ENCODE results near the gene NYX.

DNA sequence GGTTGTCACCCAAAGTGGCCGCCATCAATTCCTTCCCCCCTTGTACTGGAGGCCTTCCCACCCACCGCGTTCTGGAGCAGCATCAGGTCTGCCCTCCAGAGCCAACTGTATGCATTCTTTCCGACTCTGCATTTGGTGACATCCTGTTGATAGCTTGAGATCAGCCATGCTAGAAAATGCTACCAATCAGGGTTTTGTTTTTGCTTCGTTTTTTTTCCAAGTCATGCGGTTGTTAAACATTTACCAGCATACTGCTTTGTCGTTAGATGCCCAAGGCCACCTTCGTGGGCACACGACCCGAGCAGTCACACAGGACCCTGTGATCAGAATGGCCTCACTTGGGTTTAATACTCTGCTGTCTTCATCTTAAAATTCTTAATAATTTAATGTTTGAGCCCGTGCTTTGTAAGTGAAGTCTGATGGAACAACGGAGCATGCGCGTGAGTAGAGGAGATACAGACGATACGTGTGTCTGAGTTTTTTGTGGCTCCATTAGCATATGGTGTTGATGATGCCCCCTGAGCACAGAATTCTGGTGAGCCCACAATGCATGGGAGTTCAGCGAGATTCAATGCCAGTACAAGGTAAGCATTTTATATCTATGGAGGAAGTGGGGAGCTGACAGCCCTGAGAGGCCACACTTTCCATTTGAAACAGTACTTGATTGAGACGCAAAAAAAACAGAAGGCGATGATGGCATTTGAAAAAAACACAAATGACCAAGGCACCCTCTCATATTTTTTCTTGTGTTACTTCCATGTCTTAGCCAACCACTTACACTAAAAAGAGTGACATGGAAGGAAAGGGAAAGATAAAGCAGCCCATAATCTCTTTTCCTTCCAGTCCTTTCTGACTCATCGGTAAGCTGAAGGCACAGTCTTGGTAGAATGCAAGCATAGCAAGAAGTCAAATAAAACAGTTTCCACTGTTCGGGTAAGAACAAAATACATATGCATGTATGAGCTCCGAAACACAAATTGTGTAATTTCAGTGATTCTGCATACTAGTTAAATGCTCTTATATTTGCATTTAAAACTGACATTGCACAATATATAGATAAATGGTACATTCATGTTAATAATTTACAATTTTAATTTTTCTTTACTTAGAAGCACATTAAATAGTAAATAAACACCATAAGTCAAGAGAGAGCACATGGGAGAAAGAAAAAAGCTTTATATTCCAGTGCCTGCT lies 323.5 kb downstream of the BCOR start:
- RRBS = no CpG with 5 or more reads among the region's 22 CpGs

DNA sequence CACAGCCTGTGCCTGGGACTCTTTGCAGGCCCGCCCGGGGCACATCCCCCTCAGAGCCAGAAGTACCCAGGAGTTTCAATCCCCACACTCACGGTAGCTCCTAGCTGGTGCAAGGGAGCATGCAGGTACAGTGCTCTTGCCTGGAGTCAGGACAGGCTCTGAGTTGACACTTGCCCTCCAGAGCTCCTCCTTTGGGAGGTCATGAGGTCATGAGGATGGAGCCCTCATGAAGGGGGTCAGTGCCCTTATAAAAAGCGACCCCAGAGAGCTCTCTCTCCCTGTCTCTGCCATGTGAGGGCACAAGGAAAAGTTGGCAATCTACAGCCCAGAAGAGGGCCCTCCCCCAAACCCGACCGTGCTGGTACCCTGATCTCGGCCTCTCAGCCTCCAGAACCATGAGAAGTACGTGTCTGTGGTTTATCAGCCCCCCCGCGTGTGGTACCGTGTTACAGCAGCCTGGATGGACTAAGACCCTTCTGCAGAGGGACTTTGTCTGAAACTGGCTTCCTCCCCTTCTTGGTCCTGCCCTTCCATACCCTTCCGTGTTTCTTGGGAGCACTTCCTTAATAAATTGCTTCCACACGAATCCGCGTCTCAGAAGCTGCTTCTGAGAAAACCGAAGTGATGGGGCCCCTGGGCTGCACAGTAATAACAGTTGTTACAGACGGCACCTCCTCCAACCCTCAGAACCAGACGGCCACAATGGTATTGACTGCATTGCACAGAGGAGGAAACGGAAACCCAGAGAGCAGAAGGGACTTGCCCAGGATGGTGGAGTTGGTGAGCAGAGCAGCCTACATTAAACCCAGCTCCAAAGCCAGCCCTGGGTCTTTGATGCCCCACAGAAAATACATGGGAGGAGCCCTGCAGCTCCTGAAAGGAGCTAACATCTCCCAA lies 242.9 kb downstream of the BCOR start:
- RRBS = no CpG with 5 or more reads among the region's 19 CpGs

- RRBS = no CpG with 5 or more reads among the region's 2 CpGs
Observed at GRCh38 chrX:39990290-39990635, 107.5 kb downstream of the BCOR start.

GRCh38 chrX:40007085-40007382 lies 90.7 kb downstream of the BCOR start:
- RRBS = no CpG with 5 or more reads among the region's 15 CpGs

GRCh38 chrX:40061944-40063243 lies 35.4 kb downstream of the BCOR start:
- RRBS = no CpG with 5 or more reads among the region's 52 CpGs

DNA sequence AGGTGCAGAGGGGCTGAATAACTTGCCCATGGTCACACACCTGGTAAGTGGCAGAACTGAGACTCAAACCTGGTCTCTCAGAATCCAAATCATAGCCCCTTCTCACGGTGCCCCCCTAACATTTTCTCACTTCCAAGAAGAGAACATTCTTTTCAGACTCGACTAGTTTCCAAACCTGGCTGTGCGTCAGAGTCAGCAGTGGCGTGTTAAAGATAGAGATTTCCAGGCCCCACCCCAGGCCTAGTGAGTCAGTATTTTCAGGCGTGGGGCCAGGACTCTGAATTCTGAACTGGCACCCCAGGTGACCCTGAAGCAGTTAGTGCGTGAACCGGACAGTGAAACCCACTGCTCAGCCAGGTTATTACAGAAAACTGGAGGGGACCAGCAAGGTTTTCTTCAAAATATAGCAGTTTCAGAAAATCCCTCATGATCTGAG lies 34.9 kb upstream of the BCOR start:
- RRBS = no CpG with 5 or more reads among the region's 7 CpGs

- RRBS = 77% methylated on average over 2 of the region's 35 CpGs
Observed at GRCh38 chrX:40148421-40149690, 51.1 kb upstream of the BCOR start.

DNA sequence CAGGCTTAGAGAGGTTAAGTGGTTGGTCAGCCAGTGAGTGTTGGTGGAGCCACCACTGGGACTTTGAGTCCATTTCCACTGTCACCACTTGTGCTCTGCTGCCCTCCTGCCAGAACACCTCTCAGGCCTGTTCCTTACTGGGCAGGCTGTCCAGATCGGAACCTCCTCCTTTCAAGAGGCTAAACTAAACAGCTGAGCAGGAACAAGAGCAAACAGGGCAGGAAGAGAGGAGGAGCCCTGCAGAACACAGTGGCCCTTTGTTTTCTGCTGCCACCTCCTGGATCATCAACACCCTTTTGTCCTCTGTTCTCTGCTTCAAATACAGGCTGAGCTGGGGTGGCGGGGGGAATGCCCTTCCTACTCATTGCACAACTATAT lies 112.5 kb upstream of the ATP6AP2 start:
- RRBS = no CpG with 5 or more reads among the region's 2 CpGs

DNA sequence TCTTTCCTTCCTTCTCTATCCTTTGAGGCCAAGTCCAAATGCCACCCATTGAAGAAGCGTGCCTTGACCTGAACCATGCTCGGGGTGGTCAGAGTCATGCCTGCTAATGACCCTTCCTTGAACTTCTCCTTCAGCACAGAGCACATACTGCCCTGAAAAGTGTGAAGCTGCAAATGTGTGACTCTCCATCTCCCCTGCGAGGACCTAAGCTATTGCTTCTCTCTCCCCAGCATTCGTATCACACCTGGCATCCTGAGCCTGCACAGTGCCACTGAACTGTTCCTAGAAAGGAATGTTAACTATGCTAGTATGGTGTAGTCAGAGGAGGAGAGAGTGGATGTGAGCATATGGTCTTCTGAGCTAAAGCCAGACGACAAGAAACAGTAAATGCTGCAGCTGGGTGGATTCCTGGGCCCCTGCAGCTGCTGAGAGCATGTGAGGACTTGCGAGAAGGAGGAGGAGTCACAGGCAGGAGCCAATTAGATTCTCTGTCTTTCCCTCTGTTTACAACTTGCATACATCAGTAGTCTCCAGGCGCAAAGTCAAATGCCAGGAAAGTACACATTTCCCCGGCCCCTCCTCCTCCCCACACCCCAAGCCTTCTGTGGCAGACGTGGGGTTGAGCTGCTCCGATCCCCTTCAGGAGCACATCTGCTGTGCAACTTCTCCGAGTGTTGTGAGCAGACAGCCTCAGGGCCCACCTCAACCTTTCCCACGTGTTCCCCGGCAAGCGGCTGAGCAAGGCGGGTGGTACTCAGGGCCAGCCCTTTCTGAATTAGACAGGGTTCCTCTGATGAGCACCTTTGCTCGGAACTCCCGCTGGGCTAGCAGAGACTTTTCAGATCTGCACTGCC lies 108.8 kb upstream of the ATP6AP2 start:
- RRBS = no CpG with 5 or more reads among the region's 17 CpGs

DNA sequence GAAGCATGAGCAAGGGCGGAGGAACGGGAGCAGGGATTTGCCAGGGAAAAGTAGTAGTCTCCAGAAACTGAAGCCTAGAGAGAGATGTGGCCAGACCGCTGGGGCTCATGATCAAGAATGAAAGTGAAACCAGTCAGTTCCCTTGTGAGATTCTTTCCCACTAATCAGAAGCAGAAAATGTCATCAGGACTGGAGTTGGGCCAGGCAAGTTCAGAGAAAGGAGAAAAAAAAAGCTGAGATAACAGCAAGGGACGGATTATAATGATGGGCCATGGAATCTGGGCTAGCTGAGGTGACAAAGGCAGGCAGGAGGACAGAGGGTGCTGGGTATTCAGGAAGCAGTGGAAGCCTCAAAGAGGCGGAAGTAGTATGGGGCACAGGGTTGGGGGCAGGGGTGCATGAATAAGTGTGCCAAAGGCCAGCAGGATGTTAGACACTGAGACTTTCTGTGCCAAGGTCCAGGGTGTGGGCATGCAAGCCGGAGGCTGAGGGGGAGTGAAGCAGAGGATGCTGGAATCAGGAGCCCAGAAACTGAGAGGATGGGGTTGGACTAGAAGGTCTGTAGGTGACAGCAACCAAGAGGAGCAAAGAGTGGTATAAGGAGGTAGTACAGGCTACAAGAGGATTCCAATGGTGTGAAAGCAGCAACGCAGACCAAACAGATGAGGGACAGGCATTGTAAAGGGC lies 2.4 kb downstream of the CXorf38 start:
- RRBS = no CpG with 5 or more reads among the region's 7 CpGs

DNA sequence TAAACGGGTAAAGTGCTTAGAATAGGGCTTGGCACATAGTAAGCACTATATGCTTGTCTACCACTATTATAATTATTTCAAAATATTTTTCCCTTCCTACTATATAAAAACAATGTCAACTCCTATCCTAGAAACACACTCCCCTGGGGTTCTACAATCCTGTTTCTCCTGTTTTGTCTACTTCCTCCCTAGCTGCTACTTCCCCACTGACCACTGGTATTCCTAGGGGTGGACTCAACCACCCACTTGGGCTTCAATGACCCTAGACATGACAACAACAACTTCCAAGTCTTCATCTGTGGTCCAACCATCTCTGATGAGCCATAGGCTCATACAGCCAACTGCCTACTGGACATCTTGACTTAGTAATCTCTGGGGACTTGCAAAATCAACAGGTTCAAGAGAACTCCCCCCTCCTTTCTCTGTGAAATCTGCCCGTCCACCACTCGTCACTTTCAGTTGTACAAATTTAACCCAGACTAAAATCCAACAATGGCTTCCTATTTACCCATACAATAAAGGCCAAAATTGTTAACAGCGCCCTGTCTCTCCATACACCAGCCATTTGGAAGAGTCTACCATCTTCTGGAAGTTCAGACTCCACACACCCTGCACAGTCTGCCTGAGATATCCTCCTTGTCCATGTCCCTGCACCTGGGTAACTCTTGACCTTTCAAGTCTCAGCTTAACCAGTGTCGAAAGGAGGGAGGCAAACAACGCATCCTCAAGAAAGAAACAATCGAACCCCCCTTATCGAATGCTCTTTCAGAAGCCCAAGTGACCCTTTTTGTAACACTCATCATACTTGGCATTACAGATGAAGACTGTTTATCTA lies 22.0 kb upstream of the CXorf38 start:
- RRBS = no CpG with 5 or more reads among the region's 8 CpGs

- RRBS = no CpG with 5 or more reads among the region's 10 CpGs
Observed at GRCh38 chrX:41025786-41026368, 59.4 kb upstream of the USP9X start.

GRCh38 chrX:41029328-41029776 lies 55.9 kb upstream of the USP9X start:
- RRBS = no CpG with 5 or more reads among the region's 7 CpGs

GRCh38 chrX:41118599-41119397 lies 33.6 kb downstream of the USP9X start:
- RRBS = no CpG with 5 or more reads among the region's 10 CpGs

GRCh38 chrX:41336682-41336934 lies 2.6 kb downstream of the DDX3X start:
- RRBS = no CpG with 5 or more reads among the region's 5 CpGs

DNA sequence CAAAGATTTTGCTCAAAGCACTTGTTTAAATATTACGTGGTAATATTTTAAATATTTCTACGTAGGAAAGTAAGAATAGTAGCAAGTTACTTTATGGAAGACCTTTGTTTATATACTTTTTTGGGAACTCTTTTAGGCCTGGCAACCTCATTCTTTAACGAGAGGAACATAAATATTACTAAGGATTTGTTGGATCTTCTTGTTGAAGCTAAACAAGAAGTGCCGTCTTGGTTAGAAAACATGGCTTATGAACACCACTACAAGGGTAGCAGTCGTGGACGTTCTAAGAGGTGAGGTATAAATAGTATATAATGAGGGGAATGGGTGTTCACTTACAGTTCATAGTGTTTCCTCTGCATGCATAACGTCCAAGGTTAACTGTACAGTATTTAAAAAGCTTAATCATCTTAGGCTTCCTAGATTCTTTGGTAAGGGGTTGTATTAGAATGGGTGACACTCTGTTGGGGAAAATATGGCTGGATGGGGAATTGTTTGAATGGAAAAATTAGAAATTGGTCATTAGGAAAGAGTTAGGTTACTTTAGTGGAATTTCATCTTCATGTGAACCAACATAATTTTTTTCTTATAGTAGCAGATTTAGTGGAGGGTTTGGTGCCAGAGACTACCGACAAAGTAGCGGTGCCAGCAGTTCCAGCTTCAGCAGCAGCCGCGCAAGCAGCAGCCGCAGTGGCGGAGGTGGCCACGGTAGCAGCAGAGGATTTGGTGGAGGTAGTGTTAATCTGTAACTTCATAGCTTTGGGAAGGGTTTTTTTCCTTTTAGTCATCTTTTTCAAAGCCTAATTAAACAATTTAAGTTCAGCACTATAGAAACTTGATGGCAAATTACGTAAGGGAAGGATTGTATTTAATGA lies 13.0 kb downstream of the DDX3X start:
- RRBS = no CpG with 5 or more reads among the region's 15 CpGs

- RRBS = no CpG with 5 or more reads among the region's 9 CpGs
Observed at GRCh38 chrX:41391588-41392055, 55.5 kb upstream of the NYX start.

DNA sequence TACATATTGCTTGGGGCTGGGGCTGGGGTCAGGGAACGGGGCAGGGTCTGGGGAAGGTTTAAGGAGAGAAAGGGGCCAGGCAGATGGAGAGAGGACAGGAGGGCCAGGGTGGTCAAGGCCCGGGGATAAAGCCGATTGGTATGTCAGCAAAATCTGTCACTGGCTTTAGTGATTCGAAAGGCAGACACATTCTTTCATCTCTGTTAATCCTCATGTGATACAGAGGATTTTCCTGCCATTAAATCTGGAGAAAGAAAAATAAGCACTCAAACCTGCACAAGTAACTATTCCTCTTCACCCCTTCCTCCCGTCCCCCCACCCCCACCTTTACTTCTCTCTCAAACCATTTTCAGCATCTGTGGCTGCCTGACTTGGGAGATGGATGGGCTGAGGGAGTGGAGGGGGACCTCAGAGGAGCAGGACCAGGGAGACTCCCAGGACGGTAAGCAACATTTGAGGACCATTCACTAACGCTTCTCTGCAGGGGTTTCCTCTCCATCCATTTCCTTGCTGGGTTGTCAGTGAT lies at the start of gene NYX:
Gene NYX (plus strand): TSS at position 269 of the 526 bp plus-strand sequence.
- RRBS = no CpG with 5 or more reads among the region's 7 CpGs

- RRBS = no CpG with 5 or more reads among the region's 11 CpGs
Observed at GRCh38 chrX:41449427-41450104, 2.4 kb downstream of the NYX start.

- RRBS = no CpG with 5 or more reads among the region's 26 CpGs
Observed at GRCh38 chrX:41474544-41475056, 27.5 kb downstream of the NYX start.

Measured in UCH-1 (cell line).